BE2C (cell line): ENCODE data around the gene CAPN10.

GRCh38 chr2:238895853-238896450 lies 48.1 kb downstream of the TWIST2 start:
- RRBS, result no CpG with 5 or more reads among the region's 26 CpGs

DNA sequence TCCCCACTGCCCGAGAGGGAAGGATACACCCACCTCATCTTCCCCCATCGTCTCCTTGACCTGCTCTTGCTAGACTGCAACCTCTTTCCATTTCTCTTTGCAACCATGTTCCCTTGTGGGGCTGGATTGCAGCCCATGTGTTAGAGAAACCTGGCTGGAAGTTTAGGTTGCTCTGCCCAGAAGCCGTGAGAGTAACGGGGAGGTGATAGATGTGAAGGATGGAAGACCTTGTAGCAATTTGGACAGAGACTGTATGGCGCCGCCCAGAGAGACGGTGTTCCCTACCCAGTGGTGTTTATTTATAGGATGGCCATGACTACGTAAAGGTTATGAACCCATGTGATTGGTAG lies 143.7 kb downstream of the TWIST2 start:
- RRBS, result no CpG with 5 or more reads among the region's 8 CpGs

DNA sequence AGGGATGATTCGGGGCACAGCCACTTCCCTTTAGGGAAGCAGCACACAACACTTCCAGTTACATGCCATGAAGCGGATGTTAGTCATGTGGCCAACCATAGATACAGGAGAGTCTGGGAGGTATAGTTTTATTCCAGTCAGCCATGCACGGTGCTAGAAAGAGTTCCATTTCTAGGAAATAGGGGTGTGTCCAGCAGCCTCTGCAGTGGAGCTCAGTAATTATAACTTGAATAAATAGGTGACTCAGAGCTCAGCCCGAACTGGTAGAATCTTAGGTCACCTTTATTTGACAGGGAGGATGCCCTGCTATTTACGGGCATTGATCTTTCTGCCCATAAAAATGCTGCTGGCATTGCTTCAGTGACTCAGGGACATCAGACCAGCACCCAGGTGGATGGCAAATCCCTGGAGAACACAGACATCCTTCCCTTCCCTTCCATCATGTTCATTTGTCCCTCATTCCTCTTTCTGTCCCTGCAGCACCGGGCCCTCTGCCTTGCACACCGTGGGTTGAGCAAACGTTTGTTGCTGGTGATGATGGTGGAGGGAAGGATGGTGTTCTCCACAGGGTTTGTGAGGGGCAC lies 159.1 kb downstream of the TWIST2 start:
- RRBS, result no CpG with 5 or more reads among the region's 8 CpGs

- RRBS, result 93% methylated on average over 6 of the region's 26 CpGs
These were observed 205.4 kb downstream of the HDAC4 start for GRCh38 chr2:239195183-239196052.

- RRBS, result no CpG with 5 or more reads among the region's 15 CpGs
These were observed 203.6 kb downstream of the HDAC4 start for GRCh38 chr2:239197202-239197627.

- RRBS, result no CpG with 5 or more reads among the region's 15 CpGs
These were observed 174.0 kb downstream of the HDAC4 start for GRCh38 chr2:239226631-239227447.

DNA sequence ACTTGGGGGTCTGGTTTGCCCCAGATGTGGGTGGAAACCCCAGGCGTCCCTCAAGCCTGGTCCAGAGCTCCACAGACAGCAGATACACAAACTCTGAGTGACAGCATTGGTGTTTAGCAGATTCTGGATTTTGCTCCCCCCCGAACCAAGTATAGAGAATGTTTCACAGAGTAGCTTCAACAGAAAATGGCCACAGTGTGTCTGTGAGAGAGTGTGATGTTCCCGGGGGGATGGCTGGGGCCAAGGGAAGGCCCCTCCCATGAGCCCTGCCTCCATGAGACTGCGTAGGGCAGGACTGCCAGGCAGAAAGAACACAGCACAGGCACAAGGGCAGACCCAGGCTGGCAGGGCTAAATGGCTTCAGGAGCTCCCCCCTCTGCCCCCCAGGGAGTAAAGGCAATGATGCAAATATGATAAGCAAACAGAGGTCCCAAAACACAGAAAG lies 90.5 kb downstream of the HDAC4 start:
- RRBS, result no CpG with 5 or more reads among the region's 4 CpGs

- RRBS, result no CpG with 5 or more reads among the region's 15 CpGs
These were observed 74.1 kb downstream of the HDAC4 start for GRCh38 chr2:239326564-239327356.

DNA sequence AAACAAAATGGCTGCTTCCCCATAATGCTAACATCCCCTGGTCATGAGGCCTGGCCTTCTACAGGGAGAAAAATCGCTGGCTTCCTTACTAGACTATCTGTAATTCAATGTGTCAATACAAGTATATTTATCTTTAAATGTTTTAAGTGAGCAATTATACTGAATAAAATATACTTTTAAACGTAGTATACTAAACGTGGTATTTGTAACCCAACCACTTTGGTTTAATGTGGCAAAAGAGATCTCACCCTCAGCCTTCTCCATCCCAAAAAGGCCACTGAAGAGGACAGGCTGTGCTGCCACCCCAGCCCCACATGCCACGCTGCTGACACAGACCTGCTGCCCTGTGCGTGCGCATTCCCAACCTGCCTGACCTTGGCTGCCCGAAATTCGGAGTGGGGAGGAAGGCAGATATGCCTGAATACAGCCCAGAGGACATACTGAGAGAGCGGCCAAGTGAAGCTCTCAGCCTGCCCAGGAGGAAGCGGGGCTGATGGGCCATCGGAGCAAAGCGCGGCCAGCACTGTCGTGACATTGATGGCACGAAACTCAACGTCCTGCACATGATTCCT lies 70.1 kb downstream of the HDAC4 start:
- RRBS, result no CpG with 5 or more reads among the region's 16 CpGs

DNA sequence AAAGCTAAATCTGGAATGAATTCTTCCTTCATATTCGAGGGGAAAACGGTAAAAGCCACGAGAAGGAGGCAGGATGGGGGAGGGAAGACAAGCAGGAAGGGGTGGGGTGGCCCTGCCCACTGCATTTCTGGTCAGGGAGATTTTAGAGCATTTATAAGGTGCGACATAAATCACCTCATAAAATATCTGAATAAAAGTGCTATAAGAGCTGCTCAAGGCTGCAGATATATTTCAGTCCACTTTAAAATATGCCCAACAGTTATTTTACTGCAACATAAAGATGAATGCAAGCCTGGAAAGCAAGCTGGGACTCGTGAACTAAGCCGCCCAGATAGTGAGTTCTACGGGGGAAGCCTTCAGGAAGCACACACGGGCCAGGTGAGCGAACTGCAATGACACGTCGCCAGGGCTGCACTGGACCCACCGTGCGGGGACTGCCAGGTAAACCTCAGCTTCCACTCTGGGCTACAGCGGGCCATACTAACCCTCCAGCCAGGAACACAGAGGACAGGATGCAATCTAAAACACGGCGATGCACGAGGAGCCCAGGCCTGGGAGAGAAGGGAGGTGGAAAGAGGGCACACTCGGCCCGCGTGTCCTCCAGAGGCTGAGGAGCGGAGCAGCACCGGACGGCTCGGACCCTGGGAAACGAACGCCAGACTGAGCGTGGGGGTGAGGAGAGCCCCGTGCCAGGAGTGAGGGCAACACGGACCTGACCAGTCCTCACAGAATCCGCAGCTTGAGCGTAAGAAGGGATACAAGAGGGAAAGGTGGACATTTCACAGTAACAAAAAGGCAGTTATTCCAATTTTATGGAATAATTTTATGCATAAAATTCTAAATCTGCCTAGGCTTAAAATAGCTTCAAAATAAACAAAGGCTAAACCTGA lies 69.3 kb downstream of the HDAC4 start:
- RRBS, result no CpG with 5 or more reads among the region's 31 CpGs

DNA sequence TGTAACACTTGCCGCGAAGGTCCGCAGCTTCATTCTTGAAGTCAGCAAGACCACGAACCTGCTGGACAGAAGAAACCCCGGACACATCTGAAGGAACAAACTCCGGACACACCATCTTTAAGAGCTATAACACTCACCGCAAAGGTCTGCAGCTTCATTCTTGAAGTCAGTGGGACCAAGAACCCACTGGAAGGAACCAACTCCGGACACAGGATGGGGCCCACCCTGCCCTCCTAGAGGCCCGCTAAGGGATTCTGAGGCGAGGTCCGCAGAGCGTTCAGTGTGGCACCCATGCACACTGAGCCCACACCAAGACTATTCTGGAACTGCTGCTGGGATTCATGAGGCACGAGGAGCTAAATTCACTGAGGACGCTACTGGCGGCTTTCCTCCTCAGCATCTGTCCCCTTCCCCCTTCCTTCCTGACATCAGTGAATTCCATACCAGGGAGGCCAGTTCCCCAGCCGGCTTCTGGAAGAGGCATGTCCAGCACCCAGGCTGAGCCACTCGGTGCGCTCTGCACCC lies 11.4 kb downstream of the HDAC4 start:
- RRBS, result 94% methylated on average over 3 of the region's 18 CpGs

GRCh38 chr2:239401488-239402285 lies 867 bp upstream of the HDAC4 start:
- RRBS, result 5% methylated on average over 38 of the region's 84 CpGs

DNA sequence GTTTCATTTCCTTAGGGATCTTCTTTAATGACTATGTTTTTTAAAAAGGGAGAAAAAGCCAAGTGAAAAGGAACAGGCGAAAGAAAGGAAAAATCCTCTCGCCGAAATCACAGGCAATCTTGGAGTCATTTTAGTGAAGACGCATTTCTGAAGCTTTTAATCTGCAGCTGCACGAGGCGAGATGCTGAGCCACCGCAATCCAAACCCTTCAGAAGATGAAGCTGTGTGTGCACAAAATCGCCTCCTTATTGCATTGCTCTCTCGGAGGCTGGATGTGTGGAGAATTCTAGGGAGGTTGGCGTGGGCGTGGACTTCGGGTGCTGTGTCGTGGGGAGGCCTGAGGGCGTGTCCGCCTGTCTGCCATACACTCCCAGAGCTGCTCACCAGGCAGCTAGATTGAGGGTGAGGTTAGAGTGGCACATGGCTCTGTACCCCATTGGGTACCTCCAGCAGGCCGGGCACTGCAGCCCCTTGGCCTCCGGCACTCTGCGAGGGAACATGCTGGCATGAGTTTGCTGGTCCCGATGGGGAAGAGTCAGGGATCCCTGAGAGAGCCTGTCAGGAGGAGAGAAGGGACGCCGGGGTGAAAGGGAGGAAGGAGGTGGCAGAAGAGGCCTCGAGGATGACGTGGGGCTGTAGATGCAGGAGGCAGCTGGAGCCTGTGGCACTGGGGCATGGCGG lies 38.6 kb upstream of the HDAC4 start:
- RRBS, result 75% methylated on average over 4 of the region's 24 CpGs

GRCh38 chr2:239770222-239770638 lies 254.9 kb downstream of the NDUFA10 start:
- RRBS, result no CpG with 5 or more reads among the region's 7 CpGs

- RRBS, result 74% methylated on average over 3 of the region's 22 CpGs
These were observed 86.6 kb downstream of the NDUFA10 start for GRCh38 chr2:239938476-239938965.

- RRBS, result 74% methylated on average over 4 of the region's 16 CpGs
These were observed 92.0 kb upstream of the OTOS start for GRCh38 chr2:240232495-240232874.

DNA sequence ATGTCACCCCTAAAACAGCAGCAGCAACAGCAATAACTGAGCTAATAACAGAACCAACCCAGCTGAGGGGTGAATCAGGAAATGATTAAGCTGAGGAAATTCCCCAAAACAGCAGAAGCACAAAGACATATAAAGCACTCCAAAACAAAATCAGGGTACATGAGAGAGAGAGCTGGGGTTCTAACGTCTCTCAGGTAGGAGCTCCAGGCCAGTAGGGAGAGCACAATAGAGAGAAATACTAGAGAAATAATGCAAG lies 43.8 kb downstream of the ANKMY1 start:
- RRBS, result no CpG with 5 or more reads among the region's 1 CpG

GRCh38 chr2:240519996-240520636 lies 37.7 kb downstream of the ANKMY1 start:
- RRBS, result 93% methylated on average over 14 of the region's 49 CpGs

GRCh38 chr2:240586481-240587632 lies at the start of gene CAPN10:
Gene CAPN10, plus strand, starts transcription at chr2:240586734.
- RRBS, result 1% methylated on average over 14 of the region's 113 CpGs

DNA sequence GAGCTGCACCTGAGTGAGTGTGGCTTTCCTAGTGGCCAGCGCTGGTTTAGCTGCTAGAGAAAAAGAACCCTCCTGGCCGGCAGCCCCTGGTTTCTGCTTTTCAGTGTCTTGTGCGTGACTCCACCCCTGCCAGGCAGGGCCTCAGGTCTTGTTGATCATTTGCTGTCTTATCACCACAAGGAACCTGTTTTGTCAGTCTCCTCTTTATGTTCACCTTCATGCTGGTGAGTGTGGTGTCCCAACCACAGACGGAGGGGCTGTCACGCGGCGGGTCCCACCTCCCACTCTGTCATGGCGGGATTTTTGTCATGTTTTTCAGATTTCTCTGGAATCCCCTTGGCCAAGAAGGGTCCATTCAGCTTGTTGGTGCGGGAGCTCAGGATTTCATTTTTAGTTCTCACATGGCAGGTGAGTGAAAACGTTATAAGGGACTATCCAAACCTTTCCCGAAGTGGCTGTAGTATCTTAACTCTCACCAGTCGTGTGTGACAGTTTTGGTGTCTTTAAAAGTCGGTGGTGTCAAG lies 3.5 kb upstream of the AQP12B start:
- RRBS, result no CpG with 5 or more reads among the region's 13 CpGs